Hematopoietic multipotent progenitor cell (in vitro differentiated cells): ENCODE data around the genes PPP1R10 and C6orf136.

DNA sequence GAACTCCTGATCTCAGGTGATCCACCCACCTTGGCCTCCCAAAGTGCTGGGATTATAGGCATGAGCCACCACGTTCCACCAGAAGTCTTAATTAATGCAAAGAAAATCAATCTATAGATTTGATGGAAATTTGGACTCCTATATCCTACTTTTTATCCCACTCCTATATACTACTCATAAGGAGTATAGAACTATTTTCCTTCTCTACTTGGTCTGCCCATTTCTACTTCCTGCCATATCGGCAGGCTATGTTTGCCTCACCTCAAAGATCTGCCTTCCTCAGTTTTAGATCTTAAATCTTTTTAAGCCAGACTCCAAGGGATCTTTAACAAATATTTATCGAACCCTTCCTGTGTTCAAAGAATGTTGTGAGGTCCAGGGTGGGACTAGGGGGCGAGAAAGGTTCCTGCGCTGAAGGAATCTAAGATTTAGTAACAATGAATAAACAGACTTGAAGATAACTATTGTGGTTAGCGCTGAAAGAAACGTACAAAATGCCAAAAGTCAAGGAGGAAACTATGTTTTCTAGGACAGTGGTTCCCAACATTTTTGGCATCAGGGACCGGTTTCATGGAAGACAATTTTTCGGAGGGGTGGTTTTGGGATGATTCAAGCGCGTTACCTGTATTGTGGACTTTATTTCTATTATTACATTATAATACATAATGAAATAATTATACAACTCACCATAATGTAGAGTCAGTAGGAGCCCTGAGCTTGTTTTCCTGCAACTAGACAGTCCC is 6.1 kb downstream of the HLA-E start:
- CAGE, long polyA plus RNA: no peak

GRCh38 chr6:30541794-30542868 is 14.2 kb downstream of the GNL1 start:
- CAGE, long polyA plus RNA: no peak

GRCh38 chr6:30601460-30602610 is 15.2 kb downstream of the PPP1R10 start:
- CAGE, long polyA plus RNA: no peak

- CAGE, long polyA plus RNA: no peak
Measured at GRCh38 chr6:30613321-30613848, 3.7 kb downstream of the PPP1R10 start.

DNA sequence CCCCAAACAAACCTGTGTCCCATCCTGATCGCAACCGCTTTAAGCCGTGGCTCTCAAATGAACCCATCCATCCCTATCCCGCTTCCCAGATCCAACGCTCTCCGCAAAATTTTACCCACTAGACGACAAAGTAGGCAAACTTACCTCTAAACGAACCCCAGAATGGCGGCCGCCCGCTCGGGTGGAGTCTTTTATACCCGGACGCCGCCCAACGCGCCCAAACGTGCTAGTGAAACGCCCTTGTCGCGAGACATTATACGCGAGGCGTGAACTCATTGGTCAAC is at the start of gene PPP1R10:
Gene PPP1R10, minus strand, starts transcription at position 164 of the 284 bp plus-strand sequence.
- CAGE, long polyA plus RNA: start-site peak on the minus strand centred at position 162 of the sequence, 8 bp wide, 1,545 reads

- CAGE, long polyA plus RNA: no peak
Measured at GRCh38 chr6:30618411-30618979, 855 bp downstream of the MRPS18B start.

DNA sequence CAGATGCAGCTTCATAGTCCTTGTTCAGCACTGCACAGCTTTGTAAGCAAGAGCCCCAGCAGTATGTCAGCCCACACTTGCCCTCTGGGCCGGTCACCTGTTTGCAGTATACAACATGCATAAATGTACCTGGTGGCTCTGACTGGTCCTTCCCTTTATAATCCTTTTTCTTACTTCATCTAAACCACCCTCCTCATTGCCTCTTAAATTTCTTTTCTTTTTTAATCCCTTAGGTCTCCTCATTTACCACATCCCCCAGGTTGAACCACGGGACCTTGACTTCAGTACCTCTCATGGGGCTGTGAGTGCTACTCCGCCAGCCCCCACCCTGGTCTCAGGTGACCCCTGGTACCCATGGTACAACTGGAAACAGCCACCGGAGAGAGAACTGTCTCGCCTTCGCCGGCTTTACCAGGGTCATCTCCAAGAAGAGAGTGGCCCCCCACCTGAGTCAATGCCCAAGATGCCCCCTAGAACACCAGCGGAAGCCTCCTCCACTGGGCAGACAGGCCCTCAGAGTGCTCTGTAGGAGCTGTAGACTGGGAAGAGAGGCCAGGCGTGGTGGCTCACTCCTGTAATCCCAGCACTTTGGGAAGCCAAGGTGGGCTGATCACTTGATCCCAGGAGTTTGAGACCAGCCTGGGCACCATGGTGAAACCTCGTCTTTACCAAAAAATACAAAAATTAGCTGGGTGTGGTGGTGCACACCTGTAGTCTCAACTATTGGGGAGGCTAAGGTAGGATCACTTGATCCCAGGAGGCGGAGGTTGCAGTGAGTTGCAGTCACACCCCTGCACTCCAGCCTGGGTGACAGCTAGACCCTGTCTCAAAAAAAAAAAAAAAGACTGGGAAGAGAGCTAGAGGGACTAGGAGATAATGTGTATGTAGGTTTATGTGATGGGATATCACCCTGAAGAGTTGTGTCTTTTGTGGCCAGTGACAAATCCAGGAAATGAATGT is 1.1 kb upstream of the ATAT1 start:
- CAGE, long polyA plus RNA: no peak

DNA sequence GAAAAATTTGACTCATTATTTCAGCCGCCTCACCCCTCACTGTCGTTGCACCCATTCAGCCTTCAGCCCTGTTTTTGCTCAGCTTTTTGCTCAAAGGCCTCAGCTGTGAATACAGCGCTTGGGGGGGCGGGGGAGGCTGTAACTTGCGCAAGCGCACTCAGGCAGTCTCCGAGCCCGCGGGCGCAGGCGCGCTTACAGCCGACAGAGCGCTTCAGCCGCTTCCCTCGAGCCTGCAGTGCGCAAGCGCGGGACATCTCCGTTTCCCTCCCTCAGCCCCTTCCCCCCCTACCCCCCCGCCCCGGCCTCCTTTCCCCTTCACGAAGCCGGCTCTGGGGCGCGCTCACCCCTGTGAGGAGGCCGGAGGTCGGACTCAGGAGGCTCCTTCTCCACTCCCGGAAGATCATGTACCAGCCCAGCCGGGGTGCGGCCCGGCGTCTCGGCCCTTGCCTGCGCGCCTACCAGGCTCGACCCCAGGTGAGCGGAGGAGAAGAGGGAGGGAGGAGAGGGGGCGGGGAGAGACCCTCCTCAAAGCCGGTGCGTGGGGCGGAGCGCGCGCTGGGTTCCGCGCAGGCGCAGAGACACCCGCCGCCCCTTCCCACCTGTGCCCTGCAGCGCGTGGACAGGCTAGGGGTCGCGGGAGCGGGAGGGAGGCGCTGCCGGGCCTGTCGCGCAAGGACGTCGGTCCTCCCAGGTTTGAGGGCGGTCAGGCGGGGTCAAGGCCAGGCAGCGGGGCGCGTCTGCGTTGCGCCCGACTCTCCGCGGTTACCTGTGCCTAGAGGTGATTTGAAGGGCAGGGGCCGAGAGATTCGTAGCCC is at the start of gene C6orf136:
Gene C6orf136, plus strand, starts transcription at position 304 of the 815 bp plus-strand sequence.
- CAGE, long polyA plus RNA: start-site peak on the plus strand centred at position 588 of the sequence, 15 bp wide, 41 reads

- CAGE, long polyA plus RNA: no peak
Measured at GRCh38 chr6:30670771-30671395, 1.9 kb downstream of the DHX16 start.

- CAGE, long polyA plus RNA: no peak
Measured at GRCh38 chr6:30676016-30677470, 3.7 kb upstream of the DHX16 start.

- CAGE, long polyA plus RNA: no peak
Measured at GRCh38 chr6:30712417-30712968, 4.6 kb downstream of the MDC1 start.

DNA sequence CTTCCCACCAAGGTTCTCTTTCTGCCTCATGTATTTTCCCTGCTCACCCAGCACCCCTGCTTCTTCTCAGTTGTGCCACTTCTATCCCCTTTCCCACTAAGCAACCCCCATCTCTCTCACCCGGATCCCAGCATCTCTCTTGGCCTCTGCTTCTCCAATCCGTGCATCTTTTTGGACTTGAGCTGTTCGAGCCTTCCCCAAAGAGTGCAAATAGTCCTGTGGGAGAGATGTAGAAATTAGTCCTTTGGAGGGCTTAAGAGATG is 2.2 kb downstream of the FLOT1 start:
- CAGE, long polyA plus RNA: no peak

DNA sequence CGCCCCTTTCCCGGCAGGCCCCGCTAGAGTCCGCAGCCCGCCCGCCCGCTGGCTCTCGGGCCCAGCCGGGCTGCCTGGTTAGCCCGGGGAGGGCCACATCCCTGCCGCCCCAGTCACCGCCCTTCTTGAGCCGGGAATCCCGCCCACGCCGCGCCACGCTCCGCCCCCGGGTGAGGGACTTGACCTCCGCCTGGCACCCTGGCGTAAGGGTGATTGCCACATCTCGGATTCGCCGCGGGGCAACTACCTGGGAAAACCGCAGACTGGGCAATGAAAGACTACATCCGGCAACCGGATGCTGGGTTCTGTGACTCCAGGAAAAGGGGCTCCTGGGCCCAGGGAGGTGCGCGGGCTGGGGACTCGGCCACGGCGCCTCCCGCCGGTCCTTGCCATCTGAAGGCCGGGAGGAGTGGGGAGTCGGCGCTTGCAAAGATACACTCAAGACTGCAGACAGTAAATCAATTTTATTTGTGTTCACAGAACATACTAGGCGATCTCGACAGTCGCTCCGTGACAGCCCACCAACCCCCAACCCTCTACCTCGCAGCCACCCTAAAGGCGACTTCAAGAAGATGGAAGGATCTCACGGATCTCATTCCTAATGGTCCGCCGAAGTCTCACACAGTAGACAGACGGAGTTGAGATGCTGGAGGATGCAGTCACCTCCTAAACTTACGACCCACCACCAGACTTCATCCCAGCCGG is 419 bp upstream of the FLOT1 start:
- CAGE, long polyA plus RNA: no peak

DNA sequence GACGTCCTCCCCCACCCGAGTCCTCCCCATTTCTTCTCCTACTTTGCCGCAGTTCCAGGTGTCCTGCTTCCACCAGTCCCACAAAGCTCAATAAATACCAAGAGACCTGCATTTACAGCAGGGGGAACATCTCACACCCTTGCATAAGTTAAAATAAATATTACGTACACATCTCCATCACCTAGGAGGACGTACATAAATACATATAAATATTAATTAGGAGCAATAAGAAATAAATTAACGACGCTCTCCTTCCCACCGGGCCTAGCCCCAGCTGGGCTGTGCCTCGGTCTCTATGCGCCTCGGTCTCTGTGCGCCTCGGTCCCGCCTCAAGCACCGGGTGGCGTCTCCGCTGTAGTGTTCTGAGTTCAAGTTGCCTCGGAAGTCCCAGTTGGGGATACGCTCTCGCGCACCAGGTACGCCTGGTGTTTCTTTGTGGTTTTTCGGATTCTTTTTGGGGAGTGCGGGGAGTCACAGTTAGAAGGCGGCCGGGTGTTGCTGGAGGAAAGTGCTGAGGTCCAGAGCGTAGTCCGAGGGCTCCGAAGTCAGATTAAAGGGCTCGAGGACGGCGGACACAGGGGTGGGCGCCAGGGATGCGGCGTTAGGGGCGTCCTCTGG is 779 bp downstream of the IER3 start:
- CAGE, long polyA plus RNA: no peak

GRCh38 chr6:30747944-30748806 is 3.8 kb upstream of the IER3 start:
- CAGE, long polyA plus RNA: no peak

GRCh38 chr6:30765359-30765820 is 21.0 kb upstream of the IER3 start:
- CAGE, long polyA plus RNA: no peak

- CAGE, long polyA plus RNA: no peak
Measured at GRCh38 chr6:30812998-30814033, 69.0 kb upstream of the IER3 start.

GRCh38 chr6:30882396-30883557 is 1.5 kb upstream of the DDR1 start:
- CAGE, long polyA plus RNA: no peak

DNA sequence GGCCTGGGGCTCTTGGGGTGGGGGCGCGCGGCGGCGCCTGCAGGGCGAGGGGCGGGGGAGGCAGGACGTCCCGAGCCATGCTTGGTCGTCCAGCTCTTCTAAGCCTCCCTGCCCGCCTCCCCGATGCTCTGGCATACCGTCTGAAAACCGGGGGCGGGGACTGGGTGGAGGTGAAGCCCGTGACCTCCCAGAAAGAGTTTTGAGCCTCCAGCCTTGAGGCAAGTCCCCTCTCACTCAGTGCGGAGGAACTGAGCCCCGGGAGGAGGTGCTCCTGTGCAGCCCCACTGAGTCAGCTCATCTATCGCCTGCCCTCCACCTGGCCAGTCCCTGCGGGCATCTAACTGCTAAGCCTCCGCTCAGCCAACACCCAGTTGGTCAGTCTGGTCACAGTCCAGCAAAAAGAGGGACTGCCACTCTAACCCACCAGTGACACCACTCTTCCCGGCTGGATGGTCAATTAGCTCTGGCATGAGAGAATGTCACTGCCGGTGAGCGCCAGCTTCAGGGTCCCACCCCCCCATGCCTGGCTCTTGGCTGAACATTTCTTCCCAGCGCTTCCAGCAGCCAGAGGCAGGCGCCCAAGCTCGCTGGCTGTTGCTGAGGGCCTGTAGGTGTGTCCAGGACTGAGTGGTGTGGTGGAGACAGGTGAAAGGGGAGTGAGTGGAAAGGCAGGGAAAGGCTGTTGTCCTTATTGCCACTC is 575 bp downstream of the DDR1 start:
- CAGE, long polyA plus RNA: no peak

DNA sequence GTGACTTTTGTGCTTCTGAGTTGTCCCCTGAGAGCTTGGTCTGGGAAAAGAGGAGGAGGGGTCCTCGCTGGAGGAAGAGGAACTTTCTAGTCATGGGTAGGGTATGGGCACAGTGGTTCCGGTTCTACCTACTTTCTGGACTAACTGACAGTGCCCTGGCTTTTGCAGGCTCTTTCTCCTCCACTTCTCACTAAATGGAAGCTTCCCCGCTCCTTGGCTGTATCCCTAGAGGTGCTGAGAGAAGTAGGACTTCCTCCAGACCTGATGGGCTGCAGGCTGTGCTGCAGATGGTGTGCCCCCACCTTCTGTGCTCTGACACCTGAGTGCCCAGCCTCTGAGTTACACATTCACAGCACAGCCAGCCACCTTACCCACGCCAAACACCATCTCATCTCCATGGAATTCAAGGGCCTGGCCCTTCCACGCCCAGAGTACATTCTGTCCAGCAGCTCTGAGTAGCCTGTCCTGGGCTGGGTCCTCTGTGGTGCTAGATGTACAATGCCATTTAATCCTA is 5.4 kb downstream of the SFTA2 start:
- CAGE, long polyA plus RNA: no peak